Mesangial cell (primary cell): ENCODE measurements around a stretch of chr21.

DNA sequence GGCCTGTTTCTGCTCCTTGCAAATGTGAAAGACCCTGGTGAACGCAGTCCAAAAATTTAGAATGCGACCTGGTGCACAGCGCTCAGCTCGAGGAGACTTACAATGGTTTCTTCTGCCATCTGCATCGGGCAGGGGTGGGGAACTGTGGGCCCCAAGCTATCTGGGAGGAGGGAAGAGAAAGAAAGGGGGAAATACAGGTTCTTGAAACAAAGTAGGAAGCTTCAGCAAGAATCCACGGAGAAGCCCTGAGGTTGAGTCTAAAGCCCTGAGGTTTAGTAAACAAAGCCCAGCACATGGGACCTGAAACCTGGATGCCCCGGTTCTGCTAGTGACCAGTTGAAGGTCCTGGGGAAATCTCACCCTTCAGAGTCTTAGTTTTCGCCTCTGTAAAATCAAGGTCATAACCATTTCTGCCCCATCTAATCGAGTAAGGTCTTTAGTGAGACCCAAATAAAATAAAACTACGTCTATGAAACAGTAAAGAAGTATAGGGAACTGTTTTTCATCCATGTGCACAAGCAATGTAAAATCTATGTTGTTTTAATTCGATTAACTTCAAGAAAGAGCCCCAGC is 129.7 kb downstream of the MRPS6 start:
- RAMPAGE, long total RNA: no peak

- RAMPAGE, long total RNA: no peak
These were observed 1.4 kb downstream of the KCNE1 start for GRCh38 chr21:34510386-34511217.

DNA sequence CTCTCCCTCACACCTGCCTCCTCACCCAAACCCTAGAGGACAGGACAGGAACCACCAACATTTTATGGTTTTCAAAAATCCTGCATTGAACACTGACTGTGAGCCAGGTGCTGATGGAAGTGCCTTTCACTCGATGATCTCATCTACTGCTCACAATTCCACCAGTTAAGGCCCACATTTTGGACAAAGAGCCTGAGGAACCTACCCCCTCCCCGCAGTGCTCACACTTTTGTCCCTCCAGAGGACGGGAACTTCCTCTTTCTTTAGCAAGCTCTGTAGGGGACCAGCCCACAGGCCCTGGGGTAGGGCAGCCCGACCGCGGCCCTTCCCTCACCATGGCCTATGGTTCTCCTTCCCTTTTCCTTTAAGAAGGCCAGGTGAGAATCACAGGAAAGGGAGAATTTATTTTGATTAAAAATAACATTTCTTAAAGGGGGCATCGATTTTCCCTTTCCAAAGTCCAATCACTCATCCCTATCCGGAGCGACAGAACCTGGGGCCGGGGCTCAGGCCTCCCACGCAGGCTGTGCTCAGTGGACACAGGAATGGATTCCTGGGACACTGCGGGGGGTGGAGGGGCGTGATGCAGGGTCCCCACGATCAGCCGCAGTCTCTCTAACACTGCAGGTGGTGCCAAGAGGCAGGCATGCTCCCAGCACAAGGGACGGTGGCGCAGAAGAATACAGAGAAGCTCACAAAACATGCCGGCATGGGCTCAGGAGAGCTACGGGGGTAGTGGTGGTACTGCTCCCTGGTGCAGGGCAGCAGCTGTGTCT is 8.9 kb upstream of the KCNE1 start:
- RAMPAGE, long total RNA: no peak

DNA sequence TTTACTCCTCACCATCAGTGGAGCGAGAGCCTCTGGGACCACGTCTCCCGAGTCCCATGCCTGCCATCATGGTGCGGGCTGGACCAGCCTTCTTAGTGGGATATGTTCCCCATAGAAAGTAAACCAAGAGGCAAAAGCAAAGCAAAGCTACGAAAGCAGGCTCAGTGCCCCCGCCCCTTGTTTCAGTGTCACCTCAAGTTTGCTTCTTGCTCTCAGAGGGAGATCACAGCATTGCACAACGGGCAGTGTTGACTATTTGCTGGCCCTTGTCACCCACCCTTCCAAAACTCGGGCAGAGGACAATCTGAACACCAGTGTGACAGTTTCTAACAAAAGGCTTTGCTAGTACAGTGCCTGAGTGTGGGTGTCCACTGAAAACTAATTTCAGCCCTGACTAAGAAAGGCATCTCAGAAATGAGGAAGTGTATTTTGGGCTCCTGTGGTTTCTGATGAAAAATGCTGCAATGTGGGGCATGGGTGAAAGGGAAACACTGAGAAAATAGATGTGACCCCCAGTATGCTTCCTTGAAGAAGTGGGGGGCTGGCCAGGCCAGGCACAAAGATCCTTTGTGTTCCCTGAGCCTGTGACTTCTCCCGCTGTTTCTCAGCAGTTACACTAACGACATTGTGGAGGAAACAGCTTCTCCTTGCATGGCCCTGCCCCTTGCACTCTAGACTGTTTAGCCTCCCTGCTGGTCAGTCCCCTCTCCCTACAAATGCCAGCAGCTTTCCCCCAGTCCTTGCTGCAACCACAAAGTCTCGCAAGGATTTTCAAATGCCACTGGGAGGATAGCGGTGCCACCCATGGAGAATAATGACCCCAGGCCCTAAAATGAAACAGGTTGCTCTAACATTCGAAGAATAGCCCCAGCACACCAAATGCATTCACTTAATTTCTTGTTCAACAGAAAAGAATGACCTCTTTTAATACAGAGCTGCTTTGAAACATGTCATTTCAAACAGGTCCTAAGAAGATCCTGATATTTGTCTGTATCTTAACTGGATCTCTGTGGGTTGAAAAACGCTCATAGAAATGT is 33.3 kb upstream of the KCNE1 start:
- RAMPAGE, long total RNA: no peak

GRCh38 chr21:34669221-34669995 is 614 bp downstream of the CLIC6 start:
- RAMPAGE, long total RNA: no peak

GRCh38 chr21:34697725-34698527 is 29.1 kb downstream of the CLIC6 start:
- RAMPAGE, long total RNA: no peak

DNA sequence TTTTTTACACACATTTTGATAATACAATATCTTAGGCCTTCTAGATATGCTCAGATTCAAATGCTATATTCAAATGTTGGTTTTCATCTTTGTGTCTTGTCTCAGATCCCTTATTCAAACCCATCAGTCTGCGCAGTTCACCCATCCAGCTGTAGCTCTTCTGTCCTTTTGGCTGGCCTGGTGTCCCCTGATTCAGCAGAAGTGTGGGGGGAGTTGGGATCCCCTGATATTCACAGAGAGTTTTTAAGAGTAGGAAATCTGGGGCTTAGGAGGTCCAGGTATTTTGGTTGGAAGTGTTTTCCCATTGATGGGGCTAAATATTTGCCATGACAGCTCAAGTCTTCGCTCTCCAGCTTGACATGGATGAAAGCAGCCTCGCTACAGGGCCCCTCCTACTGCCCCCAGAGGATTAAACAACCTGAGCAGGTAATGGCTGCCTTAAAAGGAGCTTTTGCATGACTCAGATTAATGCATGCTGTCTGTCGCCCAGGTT is 127.5 kb downstream of the CLIC6 start:
- RAMPAGE, long total RNA: no peak

DNA sequence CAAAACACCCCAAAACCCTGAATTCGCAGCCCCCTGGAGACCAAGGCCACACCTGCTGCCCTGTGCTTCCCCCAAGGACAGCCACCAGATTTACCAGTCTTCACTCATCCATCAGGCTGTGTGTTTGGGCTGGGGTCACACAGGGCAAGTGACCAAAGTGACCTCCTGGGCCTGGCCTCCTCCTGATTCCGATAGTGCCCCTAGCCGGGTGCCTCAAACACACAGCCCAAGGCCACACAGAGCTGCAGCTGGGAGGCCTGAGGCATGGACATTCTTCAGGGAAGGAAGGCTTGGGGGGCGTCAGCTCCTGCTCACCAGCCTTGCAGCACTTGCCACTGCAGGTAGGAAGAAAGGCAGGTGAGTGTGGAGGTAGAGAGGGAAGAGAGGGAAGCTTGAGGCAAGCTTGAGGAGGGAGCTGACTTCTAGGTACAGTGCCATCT is 181.3 kb downstream of the RUNX1 start:
- RAMPAGE, long total RNA: no peak

DNA sequence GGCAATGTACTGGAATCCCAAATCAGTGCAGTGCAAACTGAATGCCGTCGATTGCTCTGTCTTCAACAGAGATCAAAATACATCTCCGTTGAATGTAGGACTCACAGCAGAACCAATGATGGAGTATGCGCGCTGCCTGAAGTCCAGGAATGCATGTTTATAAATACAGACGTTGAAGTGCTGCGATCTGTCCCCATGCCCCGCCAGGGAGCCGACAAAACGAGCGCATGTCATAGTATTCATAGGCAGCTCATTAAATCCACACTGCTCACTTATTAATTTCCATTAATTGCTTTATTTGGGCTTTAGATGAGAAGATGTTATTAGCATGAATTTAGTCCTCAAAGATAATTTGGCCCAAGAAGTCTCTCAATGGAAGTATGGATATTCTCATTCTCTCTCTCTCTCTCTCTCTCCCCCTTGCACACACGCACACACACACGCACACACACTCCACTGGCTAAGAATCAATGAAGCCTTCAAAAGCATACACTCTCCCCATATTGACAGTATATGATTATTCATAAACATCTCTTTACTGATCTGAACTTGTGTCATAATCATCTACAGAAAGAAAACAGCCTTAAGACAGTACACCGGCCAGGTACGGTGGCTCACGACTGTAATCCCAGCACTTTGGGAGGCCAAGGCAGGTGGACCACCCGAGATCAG is 175.2 kb downstream of the RUNX1 start:
- RAMPAGE, long total RNA: no peak

DNA sequence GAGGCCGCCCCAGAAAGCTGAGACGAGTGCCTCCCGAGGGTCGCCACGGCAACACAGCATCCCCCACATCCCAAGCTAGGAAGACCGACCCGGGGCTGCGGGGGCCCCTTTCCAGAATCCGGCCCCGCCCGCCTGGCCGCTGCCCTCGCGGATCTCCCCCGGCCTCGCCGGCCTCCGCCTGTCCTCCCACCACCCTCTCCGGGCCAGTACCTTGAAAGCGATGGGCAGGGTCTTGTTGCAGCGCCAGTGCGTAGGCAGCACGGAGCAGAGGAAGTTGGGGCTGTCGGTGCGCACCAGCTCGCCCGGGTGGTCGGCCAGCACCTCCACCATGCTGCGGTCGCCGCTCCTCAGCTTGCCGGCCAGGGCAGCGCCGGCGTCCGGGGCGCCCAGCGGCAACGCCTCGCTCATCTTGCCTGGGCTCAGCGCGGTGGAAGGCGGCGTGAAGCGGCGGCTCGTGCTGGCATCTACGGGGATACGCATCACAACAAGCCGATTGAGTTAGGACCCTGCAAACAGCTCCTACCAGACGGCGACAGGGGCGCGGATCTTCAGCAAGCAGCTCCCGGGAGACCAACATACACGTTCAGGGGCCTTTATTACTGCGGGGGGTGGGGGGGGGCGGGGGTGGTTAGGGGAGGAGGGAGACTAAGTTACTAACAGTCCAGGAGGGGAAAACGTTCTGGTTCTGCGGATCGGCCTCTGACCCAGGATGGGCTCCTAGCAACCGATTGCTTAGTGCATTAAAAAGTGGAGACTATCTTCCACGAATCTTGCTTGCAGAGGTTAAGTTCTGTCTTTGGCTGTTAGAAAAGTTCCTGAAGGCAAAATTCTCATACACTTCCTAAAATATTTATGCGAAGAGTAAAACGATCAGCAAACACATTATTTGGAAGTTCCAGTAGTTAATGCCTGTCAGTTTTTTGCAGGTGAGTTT is 162.2 kb downstream of the RUNX1 start:
- RAMPAGE, long total RNA: no peak

DNA sequence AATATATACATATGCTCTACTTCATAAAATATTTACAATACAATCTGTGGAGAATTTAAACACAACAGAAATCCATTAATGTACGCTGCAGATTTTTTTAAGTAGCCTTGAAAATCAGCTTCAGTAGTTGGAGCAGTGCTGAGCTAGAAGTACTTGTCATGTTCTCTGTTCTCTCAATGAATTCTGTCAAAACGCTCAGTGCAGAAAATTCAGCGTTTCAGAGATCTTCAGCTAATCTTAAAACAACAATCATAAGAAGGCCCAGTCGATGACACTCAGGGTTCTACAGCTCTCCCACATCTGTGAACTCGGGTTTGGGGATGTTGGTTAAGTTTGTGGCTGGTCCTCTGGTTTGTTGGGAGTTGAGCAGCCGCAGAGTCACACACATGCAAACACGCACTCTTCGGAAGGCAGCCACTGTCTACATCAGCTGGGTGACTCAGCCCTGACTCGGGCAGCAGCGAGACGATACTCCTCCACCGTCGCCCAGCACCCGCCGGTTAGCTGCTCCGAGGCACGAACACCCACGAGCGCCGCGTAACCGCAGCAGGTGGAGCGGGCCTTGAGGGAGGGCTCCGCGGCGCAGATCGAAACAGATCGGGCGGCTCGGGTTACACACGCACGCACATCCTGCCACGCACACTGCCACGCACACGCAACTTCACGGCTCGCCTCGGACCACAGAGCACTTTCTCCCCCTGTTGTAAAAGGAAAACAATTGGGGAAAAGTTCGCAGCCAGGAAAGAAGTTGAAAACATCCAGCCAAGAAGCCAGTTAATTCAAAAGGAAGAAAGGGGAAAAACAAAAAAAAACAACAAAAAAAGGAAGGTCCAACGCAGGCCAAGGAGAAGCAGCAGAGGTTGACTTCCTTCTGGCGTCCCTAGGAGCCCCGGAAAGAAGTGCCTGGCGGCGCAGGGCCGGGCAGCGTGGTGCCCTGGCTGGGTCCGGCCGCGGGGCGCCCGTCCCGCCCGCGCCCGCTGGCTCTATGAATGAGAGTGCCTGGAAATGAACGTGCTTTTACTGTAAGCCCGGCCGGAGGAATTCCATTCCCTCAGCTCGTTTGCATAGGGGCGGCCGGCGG is 161.1 kb downstream of the RUNX1 start:
- RAMPAGE, long total RNA: no peak

GRCh38 chr21:34889430-34890537 is 159.3 kb downstream of the RUNX1 start:
- RAMPAGE, long total RNA: start-site peak on the plus strand at chr21:34890326-34890371, 21 reads

GRCh38 chr21:34992151-34992446 is 57.0 kb downstream of the RUNX1 start:
- RAMPAGE, long total RNA: no peak

DNA sequence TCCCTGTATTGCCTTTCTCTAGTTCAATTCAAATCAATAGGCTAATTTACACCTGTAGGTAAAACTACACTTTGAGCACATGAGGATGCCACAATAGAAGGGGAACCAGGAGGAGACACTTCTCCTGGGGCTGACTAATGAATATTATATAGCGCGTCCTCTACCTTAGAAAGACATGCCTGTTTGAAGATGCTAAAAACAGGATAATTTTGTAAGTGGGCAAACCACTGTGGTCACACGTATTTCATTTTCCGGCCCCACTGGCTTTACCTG is 963 bp upstream of the RUNX1 start:
- RAMPAGE, long total RNA: no peak

GRCh38 chr21:35050942-35051876 is 2.1 kb upstream of the RUNX1 start:
- RAMPAGE, long total RNA: no peak

DNA sequence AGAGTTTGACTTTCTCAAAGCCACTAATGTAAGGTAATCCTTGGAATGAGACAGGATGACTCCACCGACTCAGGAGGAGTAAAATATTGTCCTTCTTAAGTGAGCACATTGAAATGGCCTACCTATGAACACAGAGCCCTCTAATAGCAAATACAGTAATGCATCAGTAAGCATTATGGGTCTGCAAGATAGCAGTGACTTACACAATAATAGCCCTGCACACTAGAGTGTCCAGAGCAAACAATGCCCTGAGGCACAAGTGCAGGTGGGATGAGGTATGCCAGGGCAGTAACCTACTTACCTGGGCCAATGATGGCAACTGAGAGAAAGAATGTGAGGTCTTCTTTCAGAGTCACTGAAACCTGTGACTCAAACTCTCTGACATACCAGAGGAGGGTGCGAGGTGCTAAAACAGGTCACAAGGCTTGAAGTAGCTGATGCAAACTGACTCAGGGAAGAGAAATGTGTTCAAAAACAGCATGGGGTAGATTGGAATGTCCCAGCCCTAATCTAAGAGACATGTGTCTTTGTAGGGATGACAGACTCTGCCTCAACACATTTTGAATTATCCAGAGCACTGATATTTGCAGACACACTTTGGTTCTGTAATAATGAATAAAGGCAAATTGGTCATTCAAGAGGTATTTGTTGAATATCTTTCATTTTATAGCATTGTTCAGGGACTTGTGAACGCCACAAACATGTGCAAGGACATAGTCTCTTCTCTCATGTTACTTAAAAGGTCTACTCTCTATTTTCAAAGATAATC is 168.5 kb upstream of the RUNX1 start:
- RAMPAGE, long total RNA: no peak

GRCh38 chr21:35852681-35853081 is 207.6 kb downstream of the SETD4 start:
- RAMPAGE, long total RNA: no peak

GRCh38 chr21:36004492-36004908 is 55.8 kb downstream of the SETD4 start:
- RAMPAGE, long total RNA: no peak

GRCh38 chr21:36004909-36005831 is 55.2 kb downstream of the SETD4 start:
- RAMPAGE, long total RNA: no peak

GRCh38 chr21:36129945-36130583 is 4.8 kb upstream of the CBR3 start:
- RAMPAGE, long total RNA: start-site peak on the plus strand at chr21:36130390-36130408, 16 reads